Measurements from ENCODE around the gene USP17L20.

DNA sequence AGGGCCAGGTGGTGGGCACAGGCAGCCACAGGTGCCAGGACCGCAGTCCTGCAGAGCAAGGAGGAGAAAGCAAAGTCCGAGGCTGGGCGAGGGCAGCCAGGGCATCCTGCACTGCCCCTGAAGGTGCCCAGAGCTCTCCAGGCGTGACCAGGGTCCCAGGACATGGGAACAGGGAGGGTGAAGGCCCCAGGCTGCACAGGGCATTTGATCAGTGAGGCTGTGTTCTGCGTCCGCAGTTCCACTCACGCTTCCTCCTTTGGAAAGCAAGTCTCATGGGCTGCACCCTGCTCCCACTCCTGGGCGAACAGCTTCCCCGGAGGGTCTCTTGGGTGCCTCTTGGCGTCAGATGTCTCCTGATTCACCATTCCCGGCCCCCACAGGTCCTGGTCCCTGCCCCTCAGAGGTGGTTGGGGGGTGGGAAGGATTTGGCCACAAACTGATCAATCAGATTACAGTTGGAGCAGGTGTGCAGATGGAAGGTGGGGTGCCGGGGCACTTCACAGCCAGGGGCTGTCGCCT, 3.1 kb downstream of the SH3TC1 start:
- PRO-cap: no peak

- PRO-cap: no peak
Observed at GRCh38 chr4:8228873-8229357, 29.8 kb downstream of the SH3TC1 start.

GRCh38 chr4:8246897-8247504, 22.6 kb upstream of the HTRA3 start:
- PRO-cap: no peak

- PRO-cap: unidirectional peak, minus-strand start at chr4:8376580
Observed at GRCh38 chr4:8376472-8376814, 64.1 kb downstream of the ACOX3 start.

GRCh38 chr4:8394149-8394653, 46.3 kb downstream of the ACOX3 start:
- PRO-cap: no peak

DNA sequence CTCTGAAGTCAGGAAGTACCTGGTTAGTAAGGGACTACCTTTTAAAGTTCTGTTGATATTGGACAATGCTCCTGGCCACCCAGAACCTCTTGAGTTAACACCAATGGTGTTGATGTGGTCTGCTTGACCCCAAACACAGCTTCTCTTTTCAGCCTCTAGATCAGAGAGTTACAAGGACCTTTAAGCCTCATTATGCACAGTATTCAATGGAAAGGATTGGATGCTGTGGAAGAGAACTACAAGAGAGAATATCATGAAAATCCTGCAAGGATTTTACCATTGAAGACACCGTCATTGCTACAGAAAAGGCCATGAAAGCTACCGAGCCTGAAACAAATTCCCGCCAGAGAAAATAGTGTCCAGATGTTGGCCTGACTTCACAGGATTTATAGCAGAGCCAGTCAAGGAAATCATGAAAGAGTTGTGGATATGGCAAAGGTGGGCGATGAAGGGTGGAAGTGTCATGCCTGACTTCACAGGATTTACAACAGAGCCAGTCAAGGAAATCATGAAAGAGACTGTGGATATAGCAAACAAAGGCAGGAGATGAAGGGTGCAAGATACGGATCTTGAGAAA, 16.9 kb downstream of the TRMT44 start:
- PRO-cap: no peak

DNA sequence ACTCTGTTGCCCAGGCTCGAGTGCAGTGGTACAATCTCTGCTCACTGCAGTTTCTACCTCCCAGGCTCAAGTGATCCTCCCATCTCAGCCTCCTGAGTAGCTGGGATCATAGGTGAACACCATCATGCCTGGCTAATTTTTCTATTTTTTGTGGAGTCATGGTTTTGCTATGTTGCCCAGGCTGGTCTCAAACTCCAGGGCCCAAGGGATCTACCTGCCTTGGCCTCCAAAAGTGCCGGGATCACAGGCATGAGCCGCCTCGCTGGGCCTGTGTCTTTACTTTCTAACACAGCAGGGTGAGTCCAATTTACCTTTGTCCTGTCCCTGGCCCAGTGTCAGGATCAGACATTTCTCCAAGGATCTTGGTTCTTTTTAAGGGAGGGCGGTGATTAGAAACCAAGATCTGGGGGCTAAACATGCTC, 31.6 kb upstream of the HMX1 start:
- PRO-cap: no peak

DNA sequence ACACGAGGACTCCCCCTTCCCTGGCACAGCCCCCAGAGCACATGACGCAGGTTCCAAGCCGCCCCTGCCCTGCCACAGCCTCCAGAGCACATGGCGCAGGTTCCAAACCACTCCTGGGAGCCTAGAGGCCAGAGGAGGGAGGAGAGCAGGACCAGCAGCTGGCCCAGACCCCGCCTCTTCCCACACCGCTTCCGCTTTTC, 286 bp downstream of the FAM90A26 start:
- PRO-cap: no peak

DNA sequence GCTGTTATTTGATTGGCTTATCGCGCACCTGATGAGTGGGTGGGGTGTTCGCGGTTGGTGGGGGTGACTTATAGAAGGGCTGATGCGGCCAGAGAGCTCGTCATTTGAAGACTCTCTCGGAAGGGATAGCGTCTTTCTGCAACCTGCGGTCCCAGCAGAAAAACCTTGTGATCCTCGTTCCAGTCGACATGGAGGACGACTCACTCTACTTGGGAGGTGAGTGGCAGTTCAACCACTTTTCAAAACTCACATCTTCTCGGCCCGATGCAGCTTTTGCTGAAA, at the start of gene USP17L20:
TSS of gene USP17L20 (plus strand) at position 189 of the 282 bp plus-strand sequence.
- PRO-cap: no peak

GRCh38 chr4:10005936-10006573, 15.2 kb downstream of the SLC2A9 start:
- PRO-cap: no peak

DNA sequence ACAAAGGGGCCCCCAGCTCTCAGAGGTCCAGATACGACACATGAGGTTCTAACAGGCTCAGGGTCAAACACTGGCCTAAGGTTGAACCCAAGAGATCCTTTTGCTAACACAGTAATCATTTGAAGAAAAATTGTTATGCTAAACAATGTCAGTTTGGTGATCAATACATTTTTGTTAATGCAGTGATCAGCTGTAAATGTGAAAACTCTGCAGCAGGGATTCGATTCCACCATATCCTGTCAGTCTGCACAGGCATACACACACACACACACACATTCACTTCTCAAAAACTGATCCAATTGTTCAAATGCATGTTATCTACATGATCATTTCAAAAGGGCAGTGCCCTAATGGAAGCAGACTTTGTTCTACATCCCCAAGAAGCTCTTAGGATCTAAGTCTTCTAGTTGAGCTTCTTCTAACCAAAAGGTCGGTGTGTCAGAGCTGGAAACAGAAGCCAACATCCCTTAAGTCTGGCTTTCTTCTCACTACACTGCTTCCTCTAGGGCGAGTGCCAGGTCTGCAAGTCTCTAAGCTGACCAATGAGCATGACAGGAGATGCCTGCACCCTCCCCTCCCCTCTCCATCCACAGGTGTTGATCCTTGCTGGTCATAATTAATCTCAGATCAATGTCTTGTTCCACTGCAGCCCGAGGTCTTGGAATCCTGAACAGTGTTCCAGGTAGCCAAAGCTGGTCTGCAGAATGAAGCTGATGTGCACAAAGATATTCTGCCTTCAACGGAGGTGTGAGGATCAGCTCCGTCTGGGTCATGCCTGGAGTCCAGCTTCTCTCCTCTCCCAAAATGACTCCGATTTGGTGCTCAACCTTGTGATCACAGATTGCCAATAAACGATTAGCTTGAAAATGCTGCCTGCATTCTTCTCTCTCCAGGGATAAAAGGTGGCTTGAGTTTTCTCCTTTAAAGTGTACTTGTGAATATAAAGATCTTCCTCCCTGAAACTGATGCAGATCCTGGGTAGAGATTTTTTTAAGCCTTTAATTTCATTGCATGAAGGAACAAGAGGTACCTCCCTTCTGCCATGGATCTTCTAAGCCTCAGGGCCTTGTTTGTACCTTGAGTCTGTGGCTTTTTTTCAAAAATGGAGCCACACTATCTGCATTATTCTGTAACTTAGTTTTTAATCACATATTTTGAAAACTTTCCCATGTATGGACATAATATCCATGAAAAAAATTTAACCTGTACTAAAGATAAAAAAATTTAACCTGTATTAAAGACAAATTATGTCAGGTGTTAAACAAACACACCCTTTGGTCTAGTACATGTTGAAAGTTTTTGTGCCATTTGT, 44.0 kb downstream of the WDR1 start:
- PRO-cap: no peak

DNA sequence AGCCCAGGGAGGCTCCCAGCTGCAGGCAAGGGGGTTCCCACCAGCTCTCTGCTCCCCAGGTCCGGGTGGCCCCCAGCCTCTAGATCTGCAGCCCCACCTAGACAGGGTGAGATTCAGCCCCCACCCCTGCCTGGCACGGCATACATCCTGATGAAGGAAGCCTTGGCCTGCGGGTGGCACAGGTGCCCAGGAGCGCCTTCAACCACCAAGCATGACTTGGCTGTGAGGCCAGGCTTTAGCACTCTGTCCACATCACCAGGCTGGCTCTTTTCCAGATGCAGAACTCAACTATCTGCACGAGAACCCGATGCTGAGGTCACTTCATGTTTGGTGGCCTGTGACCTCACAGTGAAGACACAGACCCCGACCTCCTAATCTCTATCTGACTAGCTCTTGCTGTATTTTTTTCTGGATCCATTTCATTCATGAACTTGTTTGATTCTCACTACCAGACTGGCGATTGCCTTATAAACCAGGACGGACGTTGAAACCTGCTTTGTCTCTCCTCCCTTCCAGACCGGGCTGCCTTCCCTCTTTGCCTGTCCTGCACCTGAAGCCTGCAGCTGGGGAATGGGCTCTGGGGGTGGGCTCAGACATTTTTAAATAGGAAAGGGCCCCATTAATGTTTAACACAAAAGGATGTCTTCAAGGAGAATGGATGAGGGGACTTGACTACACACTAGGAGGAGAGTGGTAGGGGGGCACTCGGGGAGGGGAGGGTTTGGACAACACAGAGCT, 40.4 kb downstream of the WDR1 start:
- PRO-cap: no peak

DNA sequence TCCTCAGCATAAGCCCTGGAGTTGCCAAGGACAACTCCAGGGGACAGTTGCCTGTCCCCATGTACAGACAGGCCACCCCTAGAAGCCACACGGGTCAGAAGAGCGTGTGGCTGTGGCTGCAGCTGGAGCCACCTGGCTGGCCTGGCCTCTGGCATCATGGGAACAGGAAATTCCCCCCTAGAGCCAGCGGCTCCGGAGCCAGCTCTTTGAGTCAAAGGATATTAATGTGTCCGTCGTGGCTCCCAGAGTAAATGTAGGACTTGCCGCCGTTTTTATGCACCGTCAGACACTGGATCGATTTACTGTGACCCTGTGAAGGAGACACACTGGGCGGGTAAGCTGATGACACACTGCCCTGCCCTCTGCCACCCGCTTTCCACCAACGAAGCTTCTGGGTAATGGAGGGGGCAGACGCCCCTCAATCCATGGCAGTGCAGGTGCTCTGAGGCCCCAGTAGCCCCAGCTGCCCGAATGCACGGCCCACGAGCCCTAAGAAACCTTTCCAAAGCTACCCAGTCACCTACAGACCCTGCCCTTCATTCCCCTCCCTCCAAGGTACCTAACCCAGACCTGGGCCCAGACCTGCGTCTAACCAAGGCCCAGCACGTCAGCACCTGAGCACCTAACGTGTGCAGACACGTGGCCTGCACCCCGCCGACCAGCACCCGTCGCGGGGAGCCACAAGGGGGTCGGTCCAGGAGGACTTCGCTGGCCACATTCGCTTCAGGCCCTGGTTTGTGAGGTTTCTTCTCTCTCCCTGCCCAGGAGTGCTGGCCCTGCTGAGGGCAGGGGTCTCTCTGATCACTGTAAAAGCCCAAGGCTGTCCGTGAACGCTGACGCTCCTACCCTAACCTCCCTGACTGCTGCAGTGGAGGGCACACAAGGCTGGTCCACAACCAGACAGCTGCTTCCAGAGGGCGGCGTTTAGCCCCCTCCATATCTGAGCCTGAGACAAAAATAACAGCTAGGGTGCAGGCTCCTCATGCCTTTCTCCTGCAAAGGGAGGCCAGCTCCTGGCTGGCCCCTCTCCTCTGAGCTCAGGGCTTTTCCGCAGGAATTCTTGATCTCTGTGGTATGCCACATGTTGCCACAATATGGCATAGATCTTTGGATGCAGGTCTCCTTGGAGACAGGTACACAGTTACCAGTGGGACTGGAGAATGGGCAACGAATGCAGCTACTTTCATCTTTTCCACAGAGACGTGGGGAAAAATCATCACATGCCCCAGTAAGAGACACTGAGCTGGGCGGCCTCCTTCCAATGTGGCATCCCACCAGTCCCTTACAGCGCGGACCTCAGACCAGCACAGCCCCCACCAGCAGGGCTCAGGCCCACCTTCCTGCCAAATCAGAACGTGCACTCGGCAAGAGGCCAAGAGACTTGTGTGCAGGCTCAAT, 31.9 kb downstream of the WDR1 start:
- PRO-cap: no peak

DNA sequence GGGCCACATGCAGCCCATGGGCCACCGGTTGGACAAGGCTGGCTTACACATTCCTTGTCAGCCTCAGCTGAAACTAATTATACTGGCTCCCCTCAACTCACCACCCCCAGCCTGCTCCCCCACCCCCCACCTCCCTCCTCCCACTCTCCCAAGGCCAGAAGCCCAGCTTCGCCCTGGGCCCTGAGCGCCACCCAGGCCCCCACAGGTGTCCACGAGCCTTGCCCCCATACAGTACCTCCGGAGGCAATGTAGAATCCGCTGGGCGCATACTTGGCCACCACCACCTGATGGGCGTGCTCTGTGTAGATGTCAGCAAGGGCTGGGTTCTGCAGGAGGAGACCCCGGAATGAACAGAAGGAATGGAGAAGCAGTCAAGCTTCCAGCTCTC, 12.9 kb downstream of the WDR1 start:
- PRO-cap: no peak

- PRO-cap: no peak
Observed at GRCh38 chr4:10108296-10109163, 8.1 kb downstream of the WDR1 start.

GRCh38 chr4:10109164-10109991, 7.2 kb downstream of the WDR1 start:
- PRO-cap: no peak

DNA sequence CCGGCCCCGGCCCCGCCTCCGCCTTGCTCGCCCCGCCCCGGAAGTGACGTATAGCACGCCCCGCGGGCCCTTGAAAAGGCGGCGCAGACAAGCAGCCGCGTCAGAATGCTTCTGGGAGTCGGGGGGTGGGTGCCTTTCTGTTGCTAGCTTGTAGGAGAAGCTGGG, 273 bp upstream of the WDR1 start:
- PRO-cap: bidirectional peak, plus-strand start at position 103 of the sequence, minus-strand start outside the sequence

GRCh38 chr4:10118037-10118975, 1.7 kb upstream of the WDR1 start:
- PRO-cap: no peak

DNA sequence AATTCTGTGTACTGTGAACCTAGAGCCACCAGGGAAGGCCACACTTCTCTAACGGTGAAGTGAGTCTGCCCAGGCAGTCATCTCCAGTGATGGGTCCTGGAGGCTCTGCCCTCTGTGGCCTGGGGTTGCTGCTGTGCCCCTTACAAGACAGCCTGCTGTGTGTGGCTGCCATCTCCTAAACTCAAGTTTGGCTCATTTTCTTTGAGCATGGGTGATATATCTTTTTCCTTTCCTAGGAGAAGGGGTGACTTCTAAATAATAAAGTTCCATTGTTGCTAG, 40.9 kb upstream of the WDR1 start:
- PRO-cap: no peak

GRCh38 chr4:10174216-10174724, 57.7 kb upstream of the WDR1 start:
- PRO-cap: no peak

Data from left common carotid artery plus branches (tissue), 1 donor.